Thoracic aorta endothelial cell (primary cell): ENCODE data around the genes NR3C2 and DCLK2.

GRCh38 chr4:147863968-147864394 is 132.1 kb downstream of the ARHGAP10 start:
- CAGE, long polyA plus RNA: no peak

DNA sequence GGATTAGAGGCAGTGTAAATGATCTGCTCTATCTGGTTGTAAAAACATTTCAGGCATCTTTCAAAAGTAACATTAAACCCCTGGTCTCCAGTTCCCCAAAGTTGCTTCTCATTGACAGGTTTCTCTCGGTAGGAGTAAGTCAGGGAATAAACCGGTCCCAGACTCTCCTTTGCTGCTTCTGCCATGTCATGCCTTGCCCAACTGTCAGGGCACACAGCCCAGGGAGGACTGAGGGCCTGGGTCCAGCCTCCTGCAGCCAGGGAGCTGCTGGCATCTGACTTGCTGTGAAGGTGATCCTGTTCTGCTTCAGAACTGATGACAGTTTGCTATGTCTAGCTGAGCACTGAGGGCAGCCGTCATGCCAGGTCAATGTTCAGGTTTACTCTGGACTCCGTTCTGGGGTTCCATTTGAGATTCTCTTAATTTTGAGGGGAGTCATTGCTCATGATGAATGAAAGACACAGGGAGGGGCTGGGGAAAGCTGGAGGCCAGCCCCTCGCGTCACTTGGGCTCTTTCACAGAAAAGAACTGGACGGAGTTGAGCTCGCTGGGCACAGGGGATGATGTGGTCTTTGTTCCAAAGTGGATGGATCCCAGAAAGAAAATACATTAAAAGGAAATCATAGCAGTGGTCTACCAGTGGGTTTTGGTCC is 312.4 kb downstream of the ARHGAP10 start:
- CAGE, long polyA plus RNA: no peak

DNA sequence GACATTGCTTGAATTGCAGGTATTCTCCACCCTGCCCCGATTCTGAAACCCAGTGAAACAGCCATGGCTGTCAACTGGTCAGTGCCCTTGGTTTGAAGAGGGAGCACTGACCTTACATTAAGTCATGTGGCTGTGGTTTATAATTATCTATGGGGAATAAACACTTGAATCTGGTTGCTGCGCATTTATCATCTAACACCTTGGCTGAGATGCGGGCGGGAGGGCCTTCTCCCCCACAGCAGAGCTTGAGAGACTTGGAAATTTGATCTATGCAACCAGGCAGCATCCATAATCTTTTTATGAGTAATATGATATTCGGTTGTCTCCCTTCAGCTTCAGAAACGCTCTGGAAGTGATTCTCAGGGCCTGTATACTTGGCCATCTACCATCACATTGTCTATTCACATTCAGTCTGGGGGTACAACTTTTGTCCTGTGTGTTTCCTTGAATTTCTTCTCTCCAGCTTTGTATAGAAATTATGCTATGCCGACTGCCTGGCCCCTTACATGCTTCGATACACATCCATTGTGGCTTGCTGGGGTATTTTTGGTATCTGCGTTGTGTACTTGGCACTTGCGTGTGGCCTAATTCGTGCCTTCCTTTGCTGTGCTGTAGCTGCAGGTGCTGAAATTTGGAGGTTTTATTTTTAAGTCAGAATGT is 321.5 kb downstream of the ARHGAP10 start:
- CAGE, long polyA plus RNA: no peak

DNA sequence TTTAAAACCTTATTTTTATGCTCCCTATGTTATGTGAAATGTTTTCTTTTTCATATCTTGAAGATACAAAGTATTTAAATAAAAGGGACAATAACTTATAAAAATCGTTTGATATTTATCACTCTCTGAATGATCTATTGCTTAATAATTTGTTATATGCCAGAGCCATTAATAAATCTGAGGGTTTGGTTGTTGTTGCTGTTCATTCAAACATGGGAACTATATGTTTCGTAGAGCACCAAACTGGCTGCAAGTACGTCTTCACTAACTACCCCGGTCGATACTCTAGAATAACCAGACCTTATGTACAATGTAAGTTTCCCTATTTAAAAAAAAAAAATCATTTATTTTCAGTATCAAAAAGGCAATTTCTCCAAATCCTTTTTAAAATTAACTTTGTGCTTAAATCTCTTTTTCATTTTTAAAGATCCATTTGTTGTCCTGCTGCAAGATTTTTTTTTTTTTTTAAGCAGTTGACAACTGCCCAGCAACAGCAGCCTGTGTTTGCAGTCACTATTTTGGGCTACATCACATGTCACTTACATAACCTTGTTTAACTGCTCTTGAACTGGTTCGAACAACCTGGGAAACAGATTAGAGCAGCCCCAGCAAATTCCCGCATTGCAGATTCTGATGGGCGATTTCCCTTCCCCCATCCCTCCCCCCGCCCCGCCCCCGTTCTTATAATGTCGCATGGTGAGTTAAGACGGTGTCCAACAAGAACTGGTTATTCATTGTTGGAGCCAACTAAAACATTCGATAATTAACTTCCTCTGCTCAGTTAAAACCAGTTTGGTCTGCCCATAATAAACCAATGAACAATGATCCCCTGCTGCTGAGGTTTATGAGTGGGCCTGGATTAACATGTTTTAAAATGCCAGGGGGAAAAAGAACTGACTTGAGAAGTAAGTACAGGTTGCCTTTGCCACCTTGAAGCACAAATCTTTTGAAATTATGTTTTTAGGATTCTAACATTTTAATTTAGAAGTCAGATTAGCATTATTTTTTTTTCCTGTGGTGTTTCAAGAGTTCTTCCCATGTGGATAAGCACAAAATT is 238.9 kb downstream of the NR3C2 start:
- CAGE, long polyA plus RNA: no peak

- CAGE, long polyA plus RNA: no peak
Observed at GRCh38 chr4:148386741-148387477, 55.3 kb downstream of the NR3C2 start.

DNA sequence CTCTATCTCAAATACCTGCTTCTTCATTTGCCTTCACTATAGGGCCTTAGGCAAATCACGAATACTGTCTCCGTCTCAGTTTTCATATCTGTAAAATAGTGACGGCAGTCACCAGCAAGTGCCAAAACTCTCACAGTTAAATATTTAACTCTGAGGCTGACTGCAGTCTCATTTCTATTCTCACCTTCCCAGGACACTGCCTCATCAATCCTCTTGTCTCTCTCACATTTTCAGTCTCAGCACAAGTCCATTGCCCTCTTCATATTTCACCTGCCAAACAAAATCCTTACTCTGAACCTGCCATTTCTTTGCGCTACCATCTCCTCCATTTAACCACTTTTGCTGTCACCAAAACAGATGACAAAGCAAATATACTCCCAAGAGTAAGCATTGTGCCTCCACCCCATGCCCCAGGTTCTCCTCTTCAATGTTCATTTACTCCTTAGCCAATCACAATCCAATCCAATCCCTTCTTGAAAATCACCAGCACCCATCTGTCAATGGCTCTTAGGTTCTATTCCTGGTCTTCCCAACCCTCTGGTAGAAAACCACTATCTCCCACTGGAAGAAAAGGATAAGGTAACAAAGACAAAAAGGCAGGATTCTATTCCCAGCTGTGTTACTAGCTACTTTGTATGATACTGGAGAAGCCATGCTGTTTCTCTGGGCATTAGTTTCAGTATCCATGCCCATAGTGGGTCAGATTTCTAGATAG is 16.3 kb downstream of the NR3C2 start:
- CAGE, long polyA plus RNA: no peak

DNA sequence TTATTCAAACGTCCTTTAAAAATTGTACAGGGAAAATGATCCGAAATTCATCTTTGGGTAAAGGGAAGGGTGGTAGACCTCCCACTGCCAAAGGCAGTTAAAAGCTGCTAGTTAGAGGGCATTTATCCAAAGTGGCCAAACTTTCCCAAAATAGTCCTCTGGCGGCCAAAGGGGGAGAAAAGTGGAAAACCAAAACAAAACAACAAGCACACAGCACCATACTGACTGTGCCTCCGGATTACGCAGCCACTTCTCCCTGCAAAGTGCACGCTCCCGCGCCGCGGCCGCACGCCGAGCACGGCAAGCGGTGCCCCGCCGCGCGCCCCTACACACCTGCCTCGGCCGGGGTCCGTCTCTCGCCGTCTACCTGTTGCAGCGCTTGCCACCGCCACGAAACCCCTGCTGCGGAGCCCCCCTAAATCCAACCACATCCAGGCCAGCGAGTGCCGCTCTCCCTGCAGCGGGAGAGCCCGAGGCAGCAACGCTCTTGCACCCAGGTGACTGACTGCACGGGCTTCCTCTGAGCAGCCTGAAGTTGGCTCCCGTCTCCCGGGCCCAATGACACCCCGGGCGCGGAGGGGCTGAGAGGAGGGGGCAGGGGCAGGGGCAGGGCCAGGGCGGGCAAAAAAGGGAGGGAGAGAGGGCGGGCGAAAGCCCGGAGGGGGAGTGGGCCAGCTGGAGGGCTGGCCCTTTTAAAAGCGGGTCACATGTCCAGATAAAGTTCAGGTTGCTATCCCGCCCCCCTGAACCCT is at the start of gene NR3C2:
TSS of gene NR3C2 (minus strand) at position 588 of the 752 bp plus-strand sequence.
- CAGE, long polyA plus RNA: no peak

DNA sequence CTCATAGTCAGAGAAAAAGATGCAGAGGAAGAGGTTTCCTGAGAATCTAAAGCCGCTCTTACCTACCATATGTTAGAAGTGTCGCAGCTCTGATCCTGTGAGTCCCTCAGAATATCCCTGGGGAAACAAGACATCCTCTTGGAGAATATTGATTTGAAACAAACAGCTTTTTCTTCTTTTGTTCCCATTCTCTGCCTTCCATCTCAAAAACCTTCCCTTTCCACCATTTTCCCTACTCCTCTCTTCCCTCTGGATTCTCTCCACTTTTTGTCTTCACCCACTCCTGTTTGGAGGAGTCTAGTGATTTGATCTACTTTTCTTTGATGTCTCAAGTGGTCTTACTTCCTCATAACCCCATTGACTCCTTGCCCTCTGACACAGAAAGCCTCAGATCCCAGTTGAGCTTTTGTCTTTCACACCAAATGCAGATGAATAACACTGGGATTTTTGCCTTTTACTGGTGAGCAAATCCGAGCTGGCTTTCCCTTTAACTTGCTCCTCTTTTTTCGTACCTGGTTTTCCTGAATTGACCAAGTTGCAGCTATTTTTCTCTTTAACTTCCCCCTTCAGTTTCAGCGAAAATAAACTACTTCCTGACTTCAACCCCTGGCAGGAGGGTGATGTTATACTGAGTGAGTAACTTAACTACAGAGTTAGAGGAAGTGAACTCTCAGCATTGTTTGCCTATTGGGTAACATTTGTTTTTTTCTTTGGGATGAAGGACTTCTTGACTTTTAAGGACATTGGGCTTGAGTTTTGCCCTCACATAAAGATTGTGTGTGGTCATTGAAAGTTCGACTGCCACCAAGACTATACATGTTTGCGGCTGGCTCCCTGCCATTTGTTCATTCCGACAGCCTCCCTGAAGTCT is 392.7 kb upstream of the NR3C2 start:
- CAGE, long polyA plus RNA: no peak

DNA sequence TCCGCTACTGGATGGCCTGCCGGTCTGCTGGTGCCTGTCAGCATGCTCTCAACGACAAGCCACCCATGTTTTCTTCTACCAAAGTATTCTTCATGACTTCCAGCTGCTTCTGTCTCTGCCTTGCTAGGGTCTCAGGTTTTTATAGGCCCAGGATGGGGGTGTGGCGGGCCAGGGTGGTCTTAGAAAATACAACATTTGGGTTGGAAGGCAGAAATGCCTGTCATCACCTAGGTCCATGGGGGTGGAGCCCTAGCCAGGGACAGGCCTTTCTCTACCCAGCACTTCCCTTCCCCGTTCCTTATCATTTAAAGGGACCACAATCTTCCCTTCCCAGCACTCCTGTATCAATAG is 108.5 kb upstream of the IQCM start:
- CAGE, long polyA plus RNA: no peak

DNA sequence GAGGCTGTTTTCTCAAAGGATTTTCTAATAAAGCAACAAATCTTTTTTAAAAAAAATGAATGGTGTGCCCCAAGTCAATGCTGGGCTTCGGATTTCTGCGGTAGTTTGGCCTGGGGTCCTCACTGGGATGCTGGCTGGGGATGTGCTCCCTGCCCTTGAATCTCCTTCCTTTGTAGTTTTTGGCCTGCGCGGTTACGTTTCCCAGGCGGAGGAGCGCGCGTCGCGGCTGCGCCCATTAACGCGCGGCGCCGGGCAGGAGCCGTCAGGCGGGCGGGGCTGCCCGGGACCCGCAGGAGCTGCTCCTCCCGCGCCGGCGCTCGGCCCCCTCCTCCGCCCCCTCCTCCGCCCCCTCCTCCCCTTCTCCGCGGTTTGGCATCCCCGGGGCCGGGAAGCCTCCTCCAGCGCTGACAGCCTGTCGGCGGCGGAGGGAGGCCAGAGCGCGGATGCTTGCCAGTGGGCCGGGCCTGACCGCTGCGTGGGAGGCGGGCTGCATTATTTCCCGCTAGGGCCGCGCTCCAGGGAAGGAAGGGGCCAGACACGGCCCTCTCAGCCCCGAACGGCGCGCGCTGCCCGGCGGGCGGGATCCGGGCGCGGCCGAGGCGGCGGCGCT is at the start of gene DCLK2:
TSS of gene DCLK2 (plus strand) at position 534 of the 610 bp plus-strand sequence.
- CAGE, long polyA plus RNA: no peak

DNA sequence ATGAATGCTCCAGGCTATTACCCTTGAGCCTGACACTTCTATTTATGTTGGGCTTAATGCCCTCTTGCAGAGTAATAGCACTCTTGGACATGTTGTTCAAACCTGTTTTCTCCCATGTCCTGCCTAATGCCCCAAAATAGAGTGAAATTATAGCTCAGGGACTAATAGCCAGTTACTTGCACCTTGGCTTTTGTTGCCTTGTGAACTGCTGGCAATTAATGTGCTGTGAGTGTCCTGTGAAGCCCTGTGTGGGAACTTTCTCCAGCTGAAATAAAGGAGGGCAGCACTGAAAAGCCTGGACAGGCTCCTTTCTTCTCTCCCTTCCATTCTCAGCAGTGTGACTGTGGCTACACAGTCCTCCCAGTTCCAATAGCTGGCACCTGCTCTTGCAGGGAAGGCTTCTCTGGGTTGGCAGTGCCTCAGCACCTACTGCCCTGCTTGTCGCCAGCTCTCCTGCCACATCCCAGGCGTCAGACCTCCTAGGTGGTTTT is 72.4 kb downstream of the DCLK2 start:
- CAGE, long polyA plus RNA: no peak

- CAGE, long polyA plus RNA: no peak
Observed at GRCh38 chr4:150572508-150573446, 9.2 kb upstream of the MAB21L2 start.

GRCh38 chr4:150828079-150828704 is 186.9 kb downstream of the LRBA start:
- CAGE, long polyA plus RNA: no peak

DNA sequence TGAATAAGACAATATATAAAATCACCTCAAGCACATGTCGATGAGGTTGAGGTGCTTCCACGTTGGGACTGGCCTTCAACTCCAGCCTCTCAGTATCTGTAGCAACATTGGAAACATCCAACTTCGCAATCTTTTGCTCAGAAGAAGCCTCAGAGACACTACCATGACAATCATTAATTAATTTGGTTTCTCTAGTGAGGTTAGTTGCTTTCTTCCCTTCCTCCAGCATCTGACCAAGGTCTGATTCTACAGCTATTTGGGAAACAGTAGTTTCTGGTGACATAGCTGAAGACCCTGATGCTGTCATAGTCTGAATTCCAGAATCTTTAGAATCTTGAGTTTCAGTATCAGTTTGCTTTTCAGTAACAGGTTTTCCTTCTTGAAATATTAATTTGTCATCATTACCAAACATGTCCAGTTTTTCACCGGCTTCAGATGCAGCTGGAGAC is 163.2 kb downstream of the LRBA start:
- CAGE, long polyA plus RNA: no peak

DNA sequence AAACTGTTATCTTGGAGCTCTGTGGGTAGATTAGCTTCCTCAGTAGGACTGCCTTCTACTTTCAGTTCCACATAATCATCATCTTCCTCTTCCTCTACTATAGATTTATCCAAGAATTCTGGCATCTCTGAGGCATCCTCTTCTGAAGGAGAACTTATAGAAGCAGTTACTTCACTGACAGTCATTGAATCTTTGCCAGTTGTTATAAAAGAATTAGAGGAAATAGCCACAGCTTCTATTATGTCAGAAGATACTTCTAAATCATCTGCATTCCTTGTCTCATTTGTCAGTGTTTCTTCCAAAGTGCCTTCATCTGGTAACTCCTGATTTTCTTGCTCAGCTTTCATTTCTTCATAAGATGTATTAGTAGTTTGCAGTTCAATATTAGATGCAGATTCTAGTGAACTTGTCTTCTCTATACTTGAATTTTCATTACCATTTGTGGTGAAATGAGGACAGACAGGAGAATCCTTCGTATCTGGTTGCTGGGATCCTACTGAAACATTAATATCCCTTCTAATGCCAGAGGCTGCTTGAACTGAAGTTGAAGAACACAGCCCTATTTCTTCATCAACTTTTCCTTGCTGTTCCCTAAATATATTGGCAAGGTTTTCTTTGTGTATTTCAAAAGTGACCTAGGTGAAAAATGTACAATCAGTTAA is 162.6 kb downstream of the LRBA start:
- CAGE, long polyA plus RNA: no peak

DNA sequence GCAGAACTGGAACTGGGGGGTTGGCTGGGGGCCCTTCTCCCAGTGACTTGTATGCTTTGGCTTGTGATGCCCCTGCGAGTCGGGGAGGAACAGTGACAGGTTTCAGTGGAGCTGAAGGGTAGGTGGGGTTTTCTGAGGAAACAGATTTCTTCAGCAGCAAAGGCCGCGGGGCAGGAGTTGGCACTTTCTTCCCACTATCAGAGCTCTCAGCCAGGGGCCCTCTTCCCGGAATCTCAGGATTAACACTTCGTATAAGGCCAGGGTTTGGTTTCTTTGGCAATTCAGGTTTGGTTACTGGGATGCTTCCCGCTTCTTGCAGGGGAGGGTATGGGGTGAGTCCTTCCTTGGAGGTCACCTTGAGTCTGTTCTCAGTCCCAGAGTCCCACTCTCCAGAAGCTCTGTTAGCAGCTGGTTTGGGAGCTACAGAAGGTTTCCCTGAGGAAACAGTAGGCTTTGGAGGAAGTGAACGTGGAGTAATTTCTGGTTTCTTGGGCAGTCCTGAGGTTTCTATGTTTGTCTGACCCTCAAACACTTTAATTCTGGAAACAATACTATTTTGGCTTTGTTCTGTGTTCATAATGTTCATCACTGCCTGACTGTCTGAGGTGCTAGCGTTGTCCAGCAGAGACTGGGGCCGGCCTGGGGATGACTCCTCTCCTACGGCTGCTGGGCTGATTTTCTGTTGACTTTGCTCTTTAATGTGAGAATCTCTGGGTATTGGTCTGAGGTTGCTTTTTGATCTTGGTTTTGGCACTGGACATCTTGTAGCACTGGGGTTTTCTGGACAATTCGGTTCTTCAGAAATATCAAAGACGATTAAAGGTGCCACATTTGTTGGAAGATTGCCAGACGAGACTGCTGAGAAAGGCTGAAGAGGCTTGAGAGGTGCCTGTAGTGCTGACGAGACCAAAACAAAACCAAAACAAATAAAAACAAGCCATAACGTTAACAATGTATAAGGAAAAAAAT is 75.6 kb downstream of the RPS3A start:
- CAGE, long polyA plus RNA: no peak

- CAGE, long polyA plus RNA: no peak
Observed at GRCh38 chr4:151178965-151179451, 79.6 kb downstream of the RPS3A start.

DNA sequence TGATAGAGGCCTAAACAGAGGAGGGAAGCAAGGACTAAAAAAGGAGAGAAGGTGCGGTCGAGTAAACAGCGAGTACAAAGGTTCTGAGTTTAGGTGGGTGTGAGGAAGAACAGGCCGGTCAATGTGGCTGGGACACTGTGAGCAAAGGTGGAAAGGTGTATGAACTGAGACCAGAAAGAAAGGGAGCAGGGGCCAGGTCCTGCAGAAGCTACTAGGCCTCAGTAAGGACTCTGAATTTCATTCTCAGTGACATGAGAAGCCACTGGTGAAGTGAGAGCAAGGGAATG is 17.9 kb downstream of the PRSS48 start:
- CAGE, long polyA plus RNA: no peak

- CAGE, long polyA plus RNA: no peak
Observed at GRCh38 chr4:151407412-151408291, 1.3 kb upstream of the FHIP1A start.

DNA sequence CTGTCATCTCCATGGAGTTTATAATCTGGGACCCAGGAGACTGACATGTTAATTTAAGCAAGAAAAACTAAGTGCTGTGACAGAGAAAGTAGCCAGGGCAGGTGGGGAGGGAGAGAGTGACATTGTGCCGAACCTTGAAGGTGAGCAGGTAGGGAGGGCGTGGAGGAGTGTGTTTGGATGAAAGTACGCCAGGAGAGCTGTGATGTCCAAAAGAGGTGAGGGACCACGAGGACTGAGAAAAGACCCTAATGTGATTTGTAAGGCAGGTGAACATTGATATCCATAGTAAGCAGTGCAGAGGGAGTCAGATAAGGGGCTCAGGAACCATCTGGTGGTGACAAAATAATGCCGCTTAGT is 158.4 kb downstream of the GATB start:
- CAGE, long polyA plus RNA: no peak